Lower leg skin (tissue), 2 donors: ENCODE data around the genes SHISA6, DNAH9, ARHGAP44, ELAC2 and HS3ST3A1.

- PRO-cap = no peak
- RAMPAGE, long total RNA, 2 experiments = no peak in any of the 2 experiments
These were observed 60.1 kb upstream of the GAS7 start for GRCh38 chr17:10258525-10258816.

GRCh38 chr17:10340147-10340479 lies 32.7 kb downstream of the MYH13 start:
- PRO-cap = no peak
- RAMPAGE, long total RNA, 2 experiments = no peak in any of the 2 experiments

GRCh38 chr17:10639386-10640411 lies 17.4 kb downstream of the MYH3 start:
- PRO-cap = no peak
- RAMPAGE, long total RNA, 2 experiments = no peak in any of the 2 experiments

- PRO-cap = no peak
- RAMPAGE, long total RNA, 2 experiments = no peak in any of the 2 experiments
These were observed 2.5 kb downstream of the ADPRM start for GRCh38 chr17:10699808-10700469.

DNA sequence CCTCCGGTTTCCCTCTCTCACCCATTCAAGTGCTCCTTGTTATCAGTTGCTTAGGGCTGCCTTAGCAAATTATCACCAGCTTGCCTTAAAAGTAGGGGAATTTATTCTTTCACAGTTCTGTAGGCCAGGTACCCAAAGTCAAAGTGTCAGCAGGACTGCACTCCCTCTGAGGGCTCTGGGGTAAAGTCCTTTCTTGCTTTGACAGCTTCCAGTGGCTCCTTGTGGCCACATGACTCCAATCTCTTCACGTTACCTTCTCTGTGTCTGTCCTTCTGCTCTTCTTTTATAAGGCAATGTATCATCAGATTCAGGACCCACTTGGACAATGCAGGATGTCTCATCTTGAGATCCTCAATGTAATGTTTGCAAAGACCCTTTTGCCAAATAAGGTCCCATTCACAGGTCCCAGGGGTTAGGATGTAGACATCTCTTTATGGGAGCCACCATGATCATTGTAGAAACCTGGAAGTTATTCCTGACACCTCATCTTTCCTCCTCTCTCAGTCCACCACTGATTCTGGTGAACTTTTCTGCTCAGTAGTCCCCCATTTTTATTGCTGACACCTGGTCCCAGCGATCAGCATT lies 8.1 kb upstream of the TMEM220 start:
- PRO-cap = no peak
- RAMPAGE, long total RNA, 2 experiments = no peak in any of the 2 experiments

DNA sequence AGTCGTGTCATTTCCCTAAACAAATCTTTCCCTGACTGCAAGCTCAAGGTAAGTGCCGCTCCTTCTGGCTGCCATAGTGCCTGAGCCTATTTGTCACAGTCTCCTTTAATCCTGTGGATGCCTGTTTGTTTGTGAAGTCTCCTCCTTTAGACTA lies 26.8 kb downstream of the TMEM238L start:
- PRO-cap = no peak
- RAMPAGE, long total RNA, 2 experiments = no peak in any of the 2 experiments

- PRO-cap = bidirectional peak, plus-strand start at chr17:11241293, minus-strand start at chr17:11241269
- RAMPAGE, long total RNA, 2 experiments = no peak in any of the 2 experiments
These were observed at the start of gene SHISA6 for GRCh38 chr17:11240882-11241681. TSS of gene SHISA6 (plus strand) at chr17:11241213.

DNA sequence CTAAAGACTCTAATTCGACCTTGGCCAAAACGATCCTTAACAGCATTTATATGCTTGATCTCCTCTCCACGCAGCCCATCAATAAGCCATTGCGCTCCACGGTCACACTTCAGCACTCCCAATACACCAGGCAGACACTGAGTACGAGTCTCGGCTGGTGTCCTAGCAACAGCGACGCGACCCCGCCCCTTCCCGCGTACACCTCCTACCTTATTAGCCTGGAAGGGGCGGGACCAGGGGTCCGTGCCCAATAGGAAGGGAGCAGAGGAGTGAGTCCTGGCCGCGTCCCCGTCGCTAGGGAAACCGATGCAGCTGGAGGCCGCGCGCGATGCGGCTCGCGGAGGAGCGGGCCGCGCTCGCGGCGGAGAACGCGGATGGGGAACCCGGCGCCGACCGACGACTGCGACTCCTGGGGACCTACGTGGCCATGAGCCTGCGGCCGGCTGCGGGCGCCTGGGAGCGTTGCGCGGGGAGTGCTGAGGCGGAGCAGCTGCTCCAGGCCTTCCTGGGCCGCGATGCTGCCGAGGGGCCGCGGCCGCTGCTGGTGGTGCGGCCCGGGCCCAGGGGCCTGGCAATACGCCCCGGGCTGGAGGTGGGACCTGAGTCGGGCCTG lies at the start of gene DNAH9:
TSS of gene DNAH9 (plus strand) at position 300 of the 613 bp plus-strand sequence.
- PRO-cap = bidirectional peak, plus-strand start at position 301 of the sequence, minus-strand start at position 120 of the sequence
- RAMPAGE, long total RNA, 2 experiments = no peak in any of the 2 experiments

DNA sequence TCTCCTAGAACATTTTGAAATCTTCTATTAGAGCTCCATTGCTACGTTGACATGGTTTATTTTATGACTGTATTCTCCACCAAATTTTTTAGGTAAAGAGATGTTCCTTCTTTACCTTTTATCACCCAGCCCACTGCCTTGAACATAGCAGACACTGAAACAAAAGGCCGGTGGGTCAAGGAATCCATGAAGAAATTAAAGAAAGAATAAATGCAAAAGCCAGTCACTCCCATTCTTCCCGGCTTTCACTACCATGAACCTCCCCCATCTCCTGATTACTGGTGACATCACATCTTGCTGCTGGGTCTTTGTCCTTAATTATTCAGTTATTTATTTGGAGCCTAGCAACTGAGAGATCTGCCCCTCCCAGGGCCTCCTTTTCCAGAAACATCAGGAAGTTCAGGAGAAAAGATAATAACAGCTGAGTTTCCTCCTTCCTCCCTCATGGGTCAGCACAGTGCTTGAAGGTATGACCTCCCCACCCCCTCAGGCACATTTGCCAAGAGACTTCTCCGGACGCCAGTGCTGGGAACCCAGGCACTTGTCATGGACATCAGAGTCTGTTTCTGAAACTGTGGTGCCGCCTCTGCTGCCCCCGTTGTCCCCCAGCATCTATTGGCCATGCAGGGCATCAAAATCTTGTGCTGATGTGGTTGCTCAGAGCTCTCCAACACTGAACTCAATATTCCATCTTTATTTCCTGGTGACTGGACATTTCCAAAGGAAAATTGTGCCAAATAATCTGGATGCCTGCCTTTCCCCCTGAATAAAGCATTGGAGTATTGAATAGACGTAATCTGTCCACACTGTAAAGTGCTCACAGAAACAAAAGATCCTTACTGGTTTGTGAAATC lies 72.0 kb downstream of the ZNF18 start:
- PRO-cap = no peak
- RAMPAGE, long total RNA, 2 experiments = no peak in any of the 2 experiments

- PRO-cap = no peak
- RAMPAGE, long total RNA, 2 experiments = no peak in any of the 2 experiments
These were observed 48.5 kb downstream of the ZNF18 start for GRCh38 chr17:11948799-11949222.

DNA sequence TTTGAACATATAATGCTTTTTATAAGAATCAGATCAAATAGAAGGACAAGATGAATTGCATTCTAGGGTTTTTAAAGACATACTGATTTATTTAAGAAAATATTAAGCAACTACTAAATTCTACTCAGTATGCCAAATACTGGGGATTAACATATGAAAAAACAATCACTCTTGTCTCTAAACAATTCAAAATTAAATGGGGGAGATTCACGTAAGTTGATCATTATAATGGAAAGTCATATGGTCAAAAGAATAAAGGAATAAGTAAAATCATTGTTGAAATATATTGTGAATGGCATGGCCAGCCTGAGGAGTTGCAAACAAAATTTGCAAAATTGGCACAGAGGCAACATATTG lies 176.0 kb upstream of the MYOCD start:
- PRO-cap = unidirectional peak, plus-strand start at position 300 of the sequence
- RAMPAGE, long total RNA, 2 experiments = no peak in any of the 2 experiments

DNA sequence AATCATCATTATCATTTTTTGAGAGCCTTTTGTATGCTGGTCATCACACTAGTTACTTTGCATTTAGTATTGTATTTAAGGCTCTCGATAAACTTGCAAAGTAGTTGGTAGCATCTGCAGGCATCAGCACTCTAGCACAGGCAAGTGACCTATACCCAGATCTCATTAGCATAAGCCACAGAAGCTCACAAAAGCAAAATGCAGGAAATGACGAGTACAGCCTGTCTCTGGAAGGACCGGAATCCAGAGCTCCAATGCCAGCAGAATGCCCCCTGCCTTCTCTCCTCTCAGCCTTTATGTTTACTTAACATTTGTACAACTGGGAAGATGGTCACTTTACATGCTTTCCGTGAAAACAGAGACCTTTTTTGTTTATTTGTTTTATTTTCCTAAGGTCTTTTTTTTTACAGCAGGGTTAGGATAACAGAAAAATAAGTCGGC lies 45.5 kb upstream of the MYOCD start:
- PRO-cap = no peak
- RAMPAGE, long total RNA, 2 experiments = no peak in any of the 2 experiments

DNA sequence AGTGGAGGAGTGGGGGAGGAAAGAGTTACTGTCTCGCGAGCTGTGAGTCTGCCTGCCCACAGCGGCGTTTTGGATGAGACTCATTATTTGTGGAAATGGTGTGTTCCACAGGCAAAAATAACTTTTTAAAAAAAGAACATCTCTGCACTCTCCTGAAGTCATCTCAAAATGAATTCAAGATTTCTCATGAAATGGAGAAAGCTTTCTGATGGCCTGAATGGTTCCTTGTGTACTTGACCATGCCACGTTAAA lies 34.5 kb upstream of the MYOCD start:
- PRO-cap = no peak
- RAMPAGE, long total RNA, 2 experiments = no peak in any of the 2 experiments

DNA sequence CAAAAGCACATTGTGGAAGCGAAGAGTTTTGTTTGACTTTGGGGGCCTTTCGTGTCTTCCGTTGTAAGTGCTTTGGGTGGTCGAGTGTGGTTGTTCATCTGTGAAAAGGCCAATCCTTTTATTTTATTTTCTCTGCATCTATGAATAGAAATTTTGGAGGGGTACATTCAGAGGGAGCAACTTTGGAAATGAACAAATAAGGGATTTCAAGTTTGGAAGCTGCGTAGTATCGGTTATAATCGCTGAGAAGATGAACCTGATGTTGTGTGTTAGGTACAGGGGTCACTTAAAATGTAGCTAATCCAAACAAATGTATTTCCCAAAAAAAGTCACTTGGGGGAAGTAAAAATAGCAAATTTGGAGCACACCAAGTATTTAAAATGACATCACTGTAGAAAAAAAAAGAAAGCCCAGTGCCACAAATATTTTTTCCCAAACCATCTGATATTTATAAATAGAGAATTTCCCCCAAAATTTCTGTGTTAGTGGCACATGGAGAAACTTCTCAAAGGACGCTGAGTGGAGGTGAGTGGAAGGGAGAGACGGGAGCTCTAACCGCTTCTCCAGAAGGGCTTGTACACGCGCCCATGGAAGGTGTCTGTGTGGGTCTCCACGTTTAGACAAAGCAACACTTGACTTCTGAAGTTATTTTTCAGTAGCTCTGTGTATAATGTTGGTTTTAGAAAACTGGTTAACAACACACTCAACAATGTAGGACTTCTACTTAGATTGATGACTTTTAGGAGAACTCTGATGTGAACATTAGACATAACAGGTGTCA lies 862 bp downstream of the MYOCD start:
- PRO-cap = no peak
- RAMPAGE, long total RNA, 2 experiments = no peak in any of the 2 experiments

DNA sequence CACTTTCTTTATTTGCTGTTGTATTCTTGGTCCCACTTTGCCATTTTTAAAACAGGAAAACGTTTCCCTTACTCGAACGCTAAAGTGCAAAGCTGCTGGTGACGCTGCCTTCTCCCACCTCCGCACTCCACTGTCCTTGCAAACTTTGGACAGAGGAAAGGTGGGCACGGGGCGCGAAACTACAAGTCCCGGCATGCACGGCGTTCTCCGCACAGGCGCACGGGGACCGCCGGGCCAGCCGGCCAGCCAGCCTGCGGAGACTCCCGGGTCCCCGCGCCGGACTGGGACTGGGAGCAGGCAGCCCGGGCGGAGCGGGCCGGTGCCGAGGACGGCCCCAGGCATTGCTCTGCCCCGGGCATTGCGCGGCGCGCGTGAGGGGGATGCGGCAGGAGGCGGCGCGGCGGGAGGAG lies at the start of gene ARHGAP44:
TSS of gene ARHGAP44 (plus strand) at position 245 of the 410 bp plus-strand sequence.
- PRO-cap = unidirectional peak, plus-strand start at position 249 of the sequence; unidirectional peak, plus-strand start at position 363 of the sequence
- RAMPAGE, long total RNA, 2 experiments = no peak in any of the 2 experiments

DNA sequence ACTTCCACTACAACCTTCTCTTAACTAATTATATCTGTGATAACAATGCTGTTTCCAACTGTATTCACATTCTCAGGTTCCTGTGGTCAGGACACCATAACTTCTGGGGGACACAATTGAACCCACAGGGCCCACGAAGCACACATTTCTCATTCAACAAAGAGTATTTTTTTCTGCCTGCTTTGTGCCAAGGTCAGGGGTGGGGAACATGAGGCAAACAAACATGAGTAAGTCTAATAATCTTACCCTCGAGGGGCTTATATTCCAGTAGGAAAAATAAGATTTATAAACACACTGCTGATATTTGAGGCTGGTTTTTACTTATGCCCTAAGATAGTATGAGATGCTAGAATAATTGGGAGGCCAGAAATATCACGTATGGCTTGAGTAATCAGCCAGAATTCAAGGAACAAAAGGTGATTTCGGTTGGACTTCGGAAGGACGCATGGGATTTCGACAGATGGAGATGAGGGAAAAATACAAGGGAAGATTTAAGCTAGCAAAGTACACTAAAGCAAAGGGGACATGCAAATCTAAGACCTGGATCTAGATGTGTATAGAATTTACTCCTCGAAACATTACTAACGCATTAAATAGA lies 22.7 kb downstream of the ARHGAP44 start:
- PRO-cap = no peak
- RAMPAGE, long total RNA, 2 experiments = no peak in any of the 2 experiments

DNA sequence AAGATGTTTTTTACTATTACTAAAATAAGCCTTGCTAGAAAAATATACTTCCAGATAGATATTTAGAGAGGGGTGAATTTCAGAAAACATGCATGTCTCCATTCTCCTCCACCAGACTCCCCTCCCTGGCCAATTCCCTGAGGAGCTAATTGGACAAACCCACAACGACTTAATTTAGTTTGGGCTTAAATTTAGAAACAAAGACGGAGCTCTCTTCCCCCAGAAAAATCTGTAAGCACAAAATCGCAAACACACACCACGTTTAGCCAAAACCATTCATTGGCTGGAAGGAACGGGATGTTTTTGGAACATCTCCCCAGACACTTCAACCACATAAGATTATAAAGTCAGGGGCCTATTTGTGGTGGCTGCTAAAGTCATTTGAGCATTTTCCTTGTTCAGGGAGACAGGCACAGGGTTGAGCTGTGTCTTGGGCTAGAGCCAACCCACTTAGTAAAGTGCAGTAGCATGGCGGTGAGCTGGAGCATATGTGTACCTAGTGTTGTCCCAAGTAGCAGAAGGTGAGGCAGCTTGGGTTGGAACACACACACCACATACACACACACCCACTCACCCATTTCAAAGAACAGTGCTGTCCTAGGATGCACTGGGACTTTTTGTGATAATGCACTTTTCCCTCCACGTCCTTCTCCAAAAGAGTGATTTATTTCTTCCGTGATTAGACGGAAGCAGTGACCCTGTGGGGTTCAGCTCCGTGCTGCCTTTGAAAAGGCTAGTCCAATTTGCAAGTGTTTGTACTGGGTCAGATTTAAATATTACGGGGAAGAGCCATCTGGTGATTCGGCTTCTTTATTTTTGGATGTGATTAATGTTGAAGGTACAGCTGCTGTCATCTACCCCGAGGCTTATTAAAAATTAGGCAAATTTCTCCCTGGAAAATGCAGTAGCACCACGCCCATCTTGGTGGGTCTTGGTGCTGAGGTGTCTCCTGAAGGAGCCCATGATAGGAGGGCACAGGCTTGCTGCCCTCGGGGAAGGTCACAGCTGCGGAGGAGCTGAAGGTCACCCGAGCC lies 32.2 kb downstream of the ELAC2 start:
- PRO-cap = unidirectional peak, plus-strand start at position 394 of the sequence
- RAMPAGE, long total RNA, 2 experiments = no peak in any of the 2 experiments

GRCh38 chr17:13017272-13018093 lies at the start of gene ELAC2:
TSS of gene ELAC2 (minus strand) at chr17:13018027.
- PRO-cap = bidirectional peak, plus-strand start at chr17:13018263, minus-strand start at chr17:13018027
- RAMPAGE, long total RNA, 2 experiments = start-site peak on the minus strand in 1 of 2 experiments, at chr17:13017631-13018005 at its widest, 21 to 56 reads per replicate

GRCh38 chr17:13601627-13602654 lies at the start of gene HS3ST3A1:
TSS of gene HS3ST3A1 (minus strand) at chr17:13601929.
- PRO-cap = bidirectional peak, plus-strand start at chr17:13602045, minus-strand start at chr17:13601919
- RAMPAGE, long total RNA, 2 experiments = no peak in any of the 2 experiments

DNA sequence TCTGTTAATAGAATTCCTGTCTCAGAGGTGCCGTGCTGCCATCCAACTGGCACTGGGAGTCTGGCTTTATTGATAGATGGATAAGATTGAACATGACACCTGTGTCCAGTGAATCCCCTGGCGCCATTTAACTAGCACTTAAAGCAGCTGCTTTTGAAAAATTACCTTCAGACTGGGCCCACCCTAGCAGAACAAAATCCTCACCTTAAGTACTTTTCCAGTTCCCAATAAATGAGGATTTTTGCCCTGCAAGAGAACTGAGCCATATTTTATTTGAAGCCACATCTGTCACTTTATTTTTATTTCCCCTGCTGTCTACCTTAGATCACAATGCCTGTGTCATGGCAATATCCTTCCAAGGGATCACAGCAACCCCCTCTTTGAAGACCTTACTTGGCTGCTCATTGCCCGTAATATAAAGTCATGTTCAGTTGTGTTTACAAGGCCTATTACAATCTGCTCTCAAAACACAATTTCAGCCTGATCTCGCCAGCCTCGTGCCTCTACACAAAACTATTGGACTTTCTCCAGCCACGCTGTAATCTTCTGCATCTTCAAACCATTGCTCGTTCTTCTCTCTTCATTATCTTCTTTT lies 172.7 kb upstream of the COX10 start:
- PRO-cap = no peak
- RAMPAGE, long total RNA, 2 experiments = no peak in any of the 2 experiments